Caco-2 (cell line): ENCODE measurements around a stretch of chr22.

DNA sequence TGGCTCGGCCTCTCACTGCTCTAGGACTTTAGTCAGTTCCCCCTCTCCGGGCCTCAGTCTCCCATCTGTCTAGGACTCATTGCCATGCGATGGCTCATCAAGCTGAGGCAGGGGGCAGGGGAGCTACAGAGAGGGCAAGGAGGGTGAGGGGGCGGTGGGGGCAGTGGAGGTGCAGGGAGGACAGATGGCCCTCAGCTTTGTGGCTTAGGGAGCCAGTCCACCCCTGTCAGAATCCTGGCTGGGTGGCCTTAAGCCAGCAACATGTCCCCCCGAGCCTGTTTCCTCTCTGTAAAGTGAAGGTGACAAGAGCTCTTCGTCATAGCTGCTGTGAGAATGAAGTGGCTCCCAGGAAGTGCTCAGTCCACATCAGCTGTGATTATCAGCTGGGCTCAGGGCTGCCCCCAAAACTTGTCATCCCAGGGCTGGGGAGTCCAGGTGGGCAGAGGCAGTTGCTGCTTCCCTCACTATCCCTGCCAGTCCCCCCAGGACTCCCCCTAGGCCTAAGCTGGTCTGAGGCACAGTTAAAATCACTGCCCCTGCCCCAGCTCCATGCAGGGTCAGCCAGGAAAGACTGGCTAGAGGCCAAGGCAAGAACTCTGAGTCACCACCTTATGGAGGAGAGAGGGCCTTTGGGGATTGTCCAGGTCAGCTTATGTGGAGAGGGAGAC, 14.8 kb downstream of the RAC2 start:
- PRO-cap = no peak
- RRBS = no CpG with 5 or more reads among the region's 6 CpGs

DNA sequence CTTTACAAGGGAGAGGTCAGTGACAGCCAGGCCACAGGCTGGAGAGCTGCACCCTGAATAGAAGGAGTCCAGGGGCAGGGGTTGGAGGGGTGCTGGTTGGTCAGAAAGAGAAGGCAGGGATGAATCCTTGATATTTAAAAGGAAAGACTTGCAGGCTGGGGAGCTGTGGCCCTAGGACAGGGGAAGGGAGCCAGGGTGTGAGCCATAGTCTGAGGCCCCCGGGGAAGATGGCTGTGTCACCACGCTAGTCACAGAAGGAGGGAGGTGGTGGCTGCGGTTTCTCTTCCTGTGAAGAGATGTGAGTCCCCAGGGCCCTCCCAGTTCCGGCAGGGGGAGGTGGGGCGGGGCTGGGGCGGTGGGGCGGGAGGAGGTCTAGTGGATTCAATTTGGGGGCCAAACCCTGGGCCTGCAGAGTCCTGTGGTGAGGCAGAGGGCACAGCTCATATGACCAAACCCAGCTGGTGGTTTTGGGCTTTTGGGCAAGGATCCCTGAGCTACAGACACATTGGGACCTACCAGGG, 14.1 kb downstream of the RAC2 start:
- PRO-cap = no peak
- RRBS = 80% methylated on average over 3 of the region's 7 CpGs

- PRO-cap = no peak
- RRBS = no CpG with 5 or more reads among the region's 12 CpGs
Observed at GRCh38 chr22:37243249-37244086, 601 bp downstream of the RAC2 start.

- PRO-cap = no peak
- RRBS = no CpG with 5 or more reads among the region's 15 CpGs
Observed at GRCh38 chr22:37274253-37275114, 7.8 kb upstream of the CYTH4 start.

- PRO-cap = no peak
- RRBS = no CpG with 5 or more reads among the region's 10 CpGs
Observed at GRCh38 chr22:37298424-37298815, 16.1 kb downstream of the CYTH4 start.

DNA sequence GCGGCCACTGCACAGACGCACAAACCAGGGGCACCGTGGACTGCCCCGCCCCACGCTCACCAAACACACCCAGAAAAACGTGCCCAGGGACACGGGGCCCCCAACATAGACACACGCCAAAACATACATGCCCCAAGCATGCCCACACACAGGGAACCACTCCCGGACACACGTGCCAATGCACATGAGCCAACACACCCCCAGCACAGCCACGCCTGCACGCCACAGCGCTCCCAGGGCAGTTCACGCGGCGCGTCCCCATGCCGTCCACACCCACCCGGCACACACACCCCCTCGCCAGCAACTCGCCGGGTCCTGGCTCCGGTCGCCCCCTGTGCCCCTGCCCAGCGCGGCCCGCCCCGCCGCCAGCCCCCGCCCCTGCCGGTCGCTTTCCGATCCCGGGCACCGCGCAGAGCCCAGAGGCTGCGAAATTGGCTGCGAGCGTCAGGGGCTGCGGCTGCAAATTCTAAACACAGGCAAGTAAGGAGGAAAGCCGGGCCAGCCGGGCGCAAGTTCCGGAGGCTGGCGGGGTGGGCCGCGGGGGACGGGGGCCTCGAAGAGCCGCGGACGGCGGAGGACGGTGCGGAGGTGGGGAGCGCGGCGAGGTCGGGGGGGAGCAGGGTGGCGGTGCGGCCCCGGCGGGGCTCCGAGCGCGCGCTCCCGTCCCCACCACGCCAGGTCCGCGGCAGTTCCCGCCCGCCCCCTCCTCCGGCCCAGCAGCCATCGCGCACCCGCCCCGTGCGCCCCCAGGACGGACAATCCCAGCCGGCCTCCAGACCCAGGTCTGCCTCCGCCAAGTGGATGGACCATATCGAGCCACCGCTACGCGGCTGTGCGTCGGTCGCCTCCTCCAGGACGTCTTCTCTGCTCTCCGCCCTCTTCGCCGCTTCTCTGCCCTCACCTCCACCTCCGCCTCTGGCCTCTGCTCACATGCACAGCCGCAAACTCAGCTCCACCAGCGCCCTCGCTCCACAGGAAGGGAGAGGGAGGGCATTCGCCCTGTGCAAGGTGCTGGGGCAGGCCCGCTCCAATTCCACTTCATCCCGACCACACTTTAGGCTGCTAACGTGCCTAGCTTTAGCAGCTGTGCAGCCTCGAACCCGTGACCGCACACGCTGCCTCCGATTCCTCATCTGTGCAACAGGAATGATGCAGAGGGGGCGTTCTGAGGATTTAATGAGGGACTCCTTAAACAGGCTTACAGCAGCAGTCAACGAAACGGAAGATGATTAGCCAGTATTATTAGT, 7.3 kb downstream of the ELFN2 start:
- PRO-cap = bidirectional peak, plus-strand start at position 723 of the sequence, minus-strand start at position 662 of the sequence; unidirectional peak, minus-strand start at position 917 of the sequence
- RRBS = 23% methylated on average over 43 of the region's 109 CpGs

DNA sequence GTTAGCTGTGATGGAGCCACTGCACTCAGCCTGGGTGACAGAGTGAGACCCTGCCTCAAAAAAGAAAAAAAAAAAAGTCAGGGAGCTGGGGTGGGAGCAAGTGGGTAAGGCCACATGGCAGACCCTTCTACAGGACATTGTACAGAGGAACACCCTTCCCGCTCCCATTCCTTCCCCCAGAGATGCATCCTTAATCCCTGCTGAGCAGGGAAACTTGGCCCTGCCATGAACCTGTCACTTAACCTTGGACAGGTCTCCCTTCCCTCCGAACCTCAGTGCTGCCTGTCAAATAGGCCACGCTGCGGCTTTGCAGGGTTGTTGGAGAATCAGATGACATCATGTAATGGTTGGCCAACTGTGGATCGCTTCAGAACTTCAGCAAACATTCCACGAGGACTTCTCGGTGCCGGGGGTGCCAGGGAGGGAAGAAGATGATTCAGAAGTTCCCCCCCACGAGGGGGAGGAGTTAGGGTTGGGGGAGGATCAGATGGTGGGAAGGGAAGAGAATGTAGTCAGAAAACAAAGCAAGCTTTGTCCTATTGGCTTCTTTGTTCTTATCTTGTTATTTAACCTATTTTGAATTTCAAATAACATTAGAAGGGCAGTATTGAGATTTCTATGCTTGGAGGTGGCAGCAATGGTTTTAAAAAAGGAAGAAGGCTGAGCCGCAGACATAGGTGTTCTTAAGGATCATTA, 2.9 kb downstream of the CDC42EP1 start:
- PRO-cap = no peak
- RRBS = no CpG with 5 or more reads among the region's 10 CpGs

DNA sequence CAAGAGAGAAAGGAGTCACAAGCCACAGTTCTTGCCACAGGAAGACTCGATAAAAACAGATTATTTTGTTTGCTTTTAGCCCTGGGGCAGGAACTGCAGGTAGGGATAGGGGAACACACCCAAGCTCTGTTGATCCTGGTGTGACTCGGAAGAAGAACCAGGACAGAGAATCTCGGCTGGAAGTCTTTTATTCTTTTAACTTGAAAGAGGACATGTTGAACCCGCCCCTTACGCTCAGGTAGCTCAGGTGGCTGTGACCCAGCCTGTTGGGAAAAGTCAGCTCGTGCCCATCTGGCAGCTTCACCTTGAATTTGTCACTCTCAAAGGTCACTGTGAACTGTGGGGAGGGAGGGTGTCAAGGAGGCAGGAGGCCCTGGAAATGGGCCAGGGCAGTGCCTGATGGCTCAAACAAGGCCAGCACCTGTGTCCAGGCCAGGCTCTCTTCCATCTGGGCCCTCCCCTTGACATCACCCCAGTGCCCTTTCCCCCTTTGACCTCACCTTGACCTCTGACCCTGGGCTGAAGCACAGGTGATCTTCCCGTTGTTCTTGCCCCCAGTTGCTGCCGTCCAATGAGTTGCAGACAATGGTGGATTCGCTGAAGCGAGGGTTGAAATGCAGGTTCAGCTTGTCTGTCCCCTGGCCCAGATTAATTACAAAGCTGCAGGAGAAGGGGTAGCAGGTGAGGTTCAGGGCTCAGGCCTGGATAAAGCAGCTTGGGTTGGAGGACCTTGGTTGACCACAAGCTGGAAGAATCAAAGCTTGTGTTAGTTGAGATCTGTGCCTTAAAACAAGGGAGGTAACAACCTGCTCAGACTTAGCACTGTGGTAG, 9.6 kb downstream of the LGALS2 start:
- PRO-cap = no peak
- RRBS = no CpG with 5 or more reads among the region's 10 CpGs

GRCh38 chr22:37577128-37577362, 2.8 kb downstream of the LGALS2 start:
- PRO-cap = no peak
- RRBS = no CpG with 5 or more reads among the region's 5 CpGs

GRCh38 chr22:37592336-37592887, 12.5 kb upstream of the LGALS2 start:
- PRO-cap = unidirectional peak, minus-strand start at chr22:37592601
- RRBS = 15% methylated on average over 3 of the region's 8 CpGs

DNA sequence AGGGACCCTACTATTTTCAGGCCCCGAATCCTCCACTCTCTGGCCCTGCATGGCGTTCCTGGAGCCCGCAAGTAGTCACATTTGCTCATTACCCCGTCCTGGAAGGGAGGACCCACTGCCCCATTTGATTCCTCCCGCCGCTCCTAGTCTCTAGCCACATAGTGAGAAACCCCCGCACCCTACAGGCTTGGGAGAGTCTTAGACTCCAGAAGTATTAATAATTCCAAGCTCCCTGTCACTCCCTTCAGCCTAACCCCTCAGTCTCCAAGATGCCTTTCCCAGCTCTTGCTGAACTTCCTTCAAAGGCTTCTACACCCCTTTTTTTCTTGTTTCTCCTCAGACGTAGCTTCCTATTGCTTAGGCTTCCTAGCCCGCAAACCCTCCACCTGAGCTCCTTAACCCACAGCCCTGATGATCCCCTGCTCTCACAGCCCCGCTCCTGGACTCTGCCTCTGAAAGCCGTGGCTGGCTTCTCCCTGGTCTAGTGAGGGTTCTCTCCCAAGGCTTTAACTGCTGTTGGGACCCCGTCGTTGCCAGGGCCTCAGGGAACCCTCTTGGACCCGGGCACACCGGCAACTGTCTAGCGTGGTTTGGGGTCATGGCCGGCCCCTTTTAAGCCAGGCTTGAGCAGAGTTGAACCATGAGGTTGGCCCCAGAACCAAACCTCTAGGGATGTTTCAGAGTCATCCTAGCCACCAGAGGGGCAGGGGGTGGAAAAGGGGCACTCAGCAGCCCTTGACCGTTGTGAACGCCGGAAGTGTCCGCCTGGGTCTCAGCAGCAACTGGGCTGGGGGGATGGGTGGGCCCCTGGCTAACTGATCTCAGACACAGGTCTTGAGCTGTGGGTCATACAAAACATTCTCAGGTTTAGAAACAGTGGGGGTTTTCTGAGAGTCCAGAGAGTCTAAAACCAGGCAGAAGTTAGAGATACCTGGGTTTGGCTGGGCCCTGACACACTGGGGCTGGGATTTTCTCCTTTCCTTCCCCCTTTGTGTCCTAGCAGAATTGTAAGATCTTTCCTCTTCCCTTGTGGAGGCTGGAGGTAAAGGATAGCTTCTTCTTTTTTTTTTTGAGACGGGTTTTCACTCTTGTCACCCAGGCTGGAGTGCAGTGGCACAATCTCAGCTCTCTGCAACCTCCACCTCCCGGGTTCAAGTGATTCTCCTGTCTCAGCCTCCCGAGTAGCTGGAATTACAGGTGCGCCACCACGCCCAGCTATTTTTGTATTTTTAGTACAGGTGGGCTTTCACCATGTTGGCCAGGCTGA, 1.1 kb downstream of the GGA1 start:
- PRO-cap = no peak
- RRBS = no CpG with 5 or more reads among the region's 26 CpGs

GRCh38 chr22:37610557-37611768, 2.3 kb downstream of the GGA1 start:
- PRO-cap = no peak
- RRBS = no CpG with 5 or more reads among the region's 23 CpGs

DNA sequence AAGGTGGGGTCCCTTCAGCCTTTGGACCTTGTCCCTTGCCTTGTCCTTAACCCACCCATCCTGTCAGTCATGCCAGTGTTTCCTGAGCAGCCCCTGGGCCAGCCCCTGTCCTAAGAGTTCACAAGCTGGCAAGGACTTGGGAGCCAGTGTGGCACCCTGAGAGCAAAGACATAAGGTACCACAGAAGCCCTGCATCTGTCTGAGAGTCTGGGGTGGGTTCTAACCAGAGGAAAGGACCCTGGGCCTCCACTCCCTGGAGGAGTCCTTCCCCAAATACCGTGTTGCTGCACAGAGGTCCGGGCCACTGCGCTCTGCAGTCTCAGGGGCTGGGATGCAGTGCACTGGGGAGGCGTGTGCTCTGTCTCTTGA, 4.4 kb upstream of the SH3BP1 start:
- PRO-cap = no peak
- RRBS = no CpG with 5 or more reads among the region's 4 CpGs

DNA sequence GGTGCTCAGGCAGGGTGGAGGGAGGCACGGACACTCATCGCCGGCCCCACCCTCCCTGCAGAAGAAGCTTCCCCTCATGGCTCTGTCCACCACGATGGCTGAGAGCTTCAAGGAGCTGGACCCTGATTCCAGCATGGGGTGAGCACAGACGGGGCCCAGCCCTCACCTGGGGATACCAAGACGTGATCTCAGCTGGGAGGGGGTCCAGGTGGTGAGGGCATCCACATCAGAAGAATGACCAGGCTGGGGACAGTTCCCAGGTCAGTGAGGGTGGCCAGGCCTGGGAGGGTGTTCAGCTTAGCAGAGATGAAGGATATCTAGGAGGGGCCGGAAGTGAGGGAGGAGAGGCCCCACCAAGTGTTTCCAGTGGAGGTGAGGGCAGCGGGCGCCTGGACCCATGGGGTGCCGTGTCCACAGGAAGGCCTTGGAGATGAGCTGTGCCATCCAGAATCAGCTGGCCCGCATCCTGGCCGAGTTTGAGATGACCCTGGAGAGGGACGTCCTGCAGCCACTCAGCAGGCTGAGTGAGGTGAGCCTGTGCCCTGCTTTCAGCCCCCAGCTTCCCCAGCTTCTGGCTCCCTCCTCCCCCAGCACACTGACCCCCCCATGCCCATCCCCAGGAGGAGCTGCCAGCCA, 3.1 kb downstream of the SH3BP1 start:
- PRO-cap = no peak
- RRBS = no CpG with 5 or more reads among the region's 13 CpGs

DNA sequence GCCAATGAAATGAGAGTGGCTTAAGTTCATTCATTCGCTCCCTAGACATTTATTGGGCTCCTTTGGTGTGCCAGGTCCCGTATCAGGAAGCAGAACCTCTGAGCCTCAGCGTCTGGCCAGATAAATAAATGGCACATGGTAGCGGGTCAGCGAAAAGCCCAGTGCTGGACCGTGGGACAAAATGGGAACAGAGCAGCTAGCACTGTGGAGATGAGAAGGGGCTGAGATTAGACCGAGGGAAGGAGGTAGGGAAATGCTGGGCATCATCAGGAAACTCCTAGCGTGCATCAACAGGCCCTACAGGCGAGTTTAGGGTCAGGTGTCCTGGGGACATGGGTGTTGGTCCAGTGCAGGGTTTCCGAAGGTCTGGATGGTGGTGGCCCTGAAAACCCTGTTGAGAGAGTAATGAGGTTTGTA, 672 bp downstream of the NOL12 start:
- PRO-cap = no peak
- RRBS = no CpG with 5 or more reads among the region's 10 CpGs

DNA sequence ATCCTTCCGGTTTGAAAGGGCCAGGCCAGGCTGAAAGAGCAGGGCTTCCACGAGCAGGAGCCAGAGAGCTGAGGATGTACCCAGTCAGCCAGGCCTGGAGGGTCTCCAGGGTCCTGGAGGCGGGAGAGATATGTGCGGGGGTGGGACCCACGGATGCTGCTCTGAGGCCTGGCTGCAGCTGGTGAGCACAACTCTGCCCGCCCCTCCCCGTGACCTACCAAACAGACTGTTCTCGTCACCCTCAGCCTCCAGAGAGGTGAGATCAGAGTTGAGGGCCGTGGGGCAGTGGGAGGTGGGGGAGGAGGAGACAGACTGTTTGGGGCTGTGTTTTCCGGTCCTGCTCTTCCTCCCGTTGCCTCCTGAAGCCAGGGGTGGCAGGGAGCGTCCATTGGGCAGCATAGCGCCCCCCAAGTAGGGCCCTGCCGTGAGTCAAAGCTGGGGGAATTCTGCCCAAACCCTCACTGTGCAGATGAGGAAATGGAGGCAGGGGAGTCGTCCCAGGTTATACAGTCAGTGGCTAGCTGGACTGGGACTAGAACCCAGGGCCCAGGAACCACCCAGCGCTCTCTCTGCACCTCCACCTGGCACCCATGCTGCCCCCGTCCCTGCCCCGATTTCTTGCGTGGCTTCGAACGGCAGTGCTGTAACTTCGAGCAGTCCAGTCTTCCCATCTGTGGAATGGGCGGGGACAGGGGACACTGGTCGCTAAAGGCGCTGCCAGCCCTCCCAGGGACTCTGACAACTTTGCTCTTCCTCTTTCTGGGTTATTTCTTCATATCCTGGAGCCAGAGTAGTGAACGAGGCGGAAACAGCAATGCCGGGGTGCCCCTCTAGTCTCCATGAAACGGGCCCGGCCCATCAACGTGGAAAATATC, 42.4 kb downstream of the TRIOBP start:
- PRO-cap = no peak
- RRBS = no CpG with 5 or more reads among the region's 31 CpGs

DNA sequence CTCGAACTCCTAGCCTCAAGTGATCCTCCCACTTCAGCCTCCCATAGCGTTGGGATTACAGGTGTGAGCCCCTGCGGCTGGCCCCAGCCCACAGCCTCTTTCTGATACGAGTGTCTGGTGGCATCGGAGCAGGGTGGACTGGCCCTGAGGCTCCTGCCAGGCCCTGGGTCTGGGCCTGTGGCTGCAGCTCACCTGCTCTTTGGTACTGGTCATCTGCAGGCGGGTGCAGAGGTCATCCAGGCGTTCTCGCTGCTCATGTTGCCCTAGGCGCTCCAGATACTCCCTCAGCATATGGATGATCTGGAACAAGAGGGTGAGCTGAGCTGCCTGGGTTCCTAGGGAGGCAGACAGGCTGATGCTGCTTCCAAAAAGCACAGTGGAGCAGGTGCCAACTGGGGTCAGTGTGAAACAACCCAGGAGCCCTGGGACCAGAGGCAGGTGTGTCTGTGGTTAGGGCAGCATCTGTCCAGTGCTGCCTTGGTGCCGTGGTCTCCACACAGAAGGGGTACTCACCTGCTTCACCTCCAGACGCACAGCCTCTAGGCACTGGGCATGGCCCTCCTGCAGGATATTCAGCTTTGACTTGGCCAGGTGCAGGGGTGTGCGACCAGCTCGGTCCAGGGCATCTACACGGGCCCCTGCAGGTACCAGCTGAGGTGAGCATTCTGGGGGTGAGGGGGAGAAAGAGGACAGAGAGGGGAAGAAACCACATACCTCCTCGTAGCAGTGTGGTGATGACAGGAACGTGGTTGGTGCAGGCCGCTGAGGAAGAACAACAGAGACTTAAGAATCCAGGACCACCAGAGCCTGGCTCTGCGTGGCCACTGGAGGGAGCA, 9.5 kb downstream of the GALR3 start:
- PRO-cap = no peak
- RRBS = no CpG with 5 or more reads among the region's 18 CpGs

- PRO-cap = unidirectional peak, minus-strand start at chr22:37850023
- RRBS = no CpG with 5 or more reads among the region's 9 CpGs
Observed at GRCh38 chr22:37849934-37850210, 653 bp downstream of the EIF3L start.

GRCh38 chr22:37854889-37855386, 5.7 kb downstream of the EIF3L start:
- PRO-cap = no peak
- RRBS = no CpG with 5 or more reads among the region's 3 CpGs

DNA sequence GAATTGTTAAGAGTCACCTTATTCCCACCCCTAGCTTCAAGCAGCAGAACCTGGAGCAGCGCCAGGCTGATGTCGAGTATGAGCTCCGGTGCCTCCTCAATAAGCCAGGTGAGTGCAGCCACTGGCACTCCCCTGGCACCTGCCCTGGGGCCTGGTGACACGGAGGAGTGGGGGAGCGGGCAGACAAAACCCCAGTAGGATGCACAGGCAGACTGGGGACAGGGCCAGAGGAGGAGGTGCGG, 20.5 kb downstream of the C22orf23 start:
- PRO-cap = no peak
- RRBS = 96% methylated on average over 3 of the region's 6 CpGs